ENCODE measurements around the gene LPCAT4.

DNA sequence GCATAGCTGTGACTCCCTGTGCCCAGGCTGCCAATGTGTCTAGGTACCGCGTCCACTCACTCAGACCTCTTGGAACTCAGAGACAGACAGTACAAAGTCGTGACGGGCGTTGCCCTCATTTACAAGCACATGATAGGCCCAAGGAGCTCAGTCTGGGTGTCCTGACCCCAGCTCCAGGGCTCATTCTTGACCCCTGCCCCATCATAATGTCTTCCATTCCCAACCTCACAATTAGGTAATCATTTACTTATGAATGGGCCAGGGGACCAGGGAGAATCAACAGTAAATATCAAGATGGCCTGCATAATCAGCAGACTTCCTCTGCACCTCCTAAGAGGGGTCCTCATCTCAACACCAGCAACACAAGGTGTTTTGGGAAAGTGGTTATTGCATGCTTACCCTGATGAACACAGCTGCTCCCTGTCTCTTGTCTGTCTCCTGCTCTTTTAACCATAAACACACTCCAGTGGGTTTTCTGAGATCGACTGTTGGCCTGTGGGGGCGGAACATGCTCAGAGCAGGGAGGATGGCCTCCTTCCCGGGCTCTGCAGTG is 56.2 kb downstream of the KLF13 start:
- PRO-cap = no peak

GRCh38 chr15:31393172-31393905 is 66.7 kb downstream of the KLF13 start:
- PRO-cap = no peak

DNA sequence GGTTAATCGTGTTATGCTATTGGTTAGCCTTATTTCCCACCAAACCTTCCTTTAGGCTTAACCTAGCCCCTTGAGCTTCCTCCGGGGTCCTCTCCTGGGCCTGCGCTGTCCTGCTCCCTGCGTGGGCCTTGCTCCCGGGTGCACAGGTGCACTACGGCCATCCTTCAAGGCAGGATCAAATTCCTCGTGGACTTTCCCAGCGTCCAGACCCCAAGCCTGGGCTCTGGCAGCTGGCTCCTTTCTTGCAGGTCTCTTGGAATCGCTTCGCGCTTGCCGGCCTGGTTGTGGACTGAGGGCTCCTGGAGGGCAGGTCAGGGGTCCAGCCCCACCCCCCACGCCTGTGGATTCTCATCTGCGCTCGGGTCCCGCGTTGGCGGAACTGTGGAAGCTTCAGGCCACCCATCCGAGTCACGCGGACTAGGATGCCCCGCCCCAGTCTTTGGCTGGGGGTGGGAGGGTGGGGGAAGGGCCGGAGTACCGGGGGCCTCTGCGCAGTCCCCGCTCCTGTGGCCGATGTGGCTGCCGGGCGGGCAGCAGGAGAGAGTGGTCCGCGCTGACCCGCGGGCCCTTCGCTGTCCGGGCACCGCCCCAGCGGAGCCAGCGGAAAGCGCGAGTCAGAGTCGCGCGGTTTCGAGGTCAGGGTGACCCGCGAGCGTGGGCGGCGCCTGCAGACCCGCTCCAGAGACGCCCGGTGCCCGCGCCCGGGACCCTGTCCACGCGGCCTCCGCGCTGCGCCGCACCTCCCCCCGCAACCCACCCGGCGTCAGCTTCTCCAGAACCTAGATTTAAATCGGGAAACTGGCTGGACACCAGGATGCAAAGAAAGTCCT is 114.1 kb downstream of the KLF13 start:
- PRO-cap = no peak

GRCh38 chr15:31458900-31459533 is 132.4 kb downstream of the KLF13 start:
- PRO-cap = no peak

DNA sequence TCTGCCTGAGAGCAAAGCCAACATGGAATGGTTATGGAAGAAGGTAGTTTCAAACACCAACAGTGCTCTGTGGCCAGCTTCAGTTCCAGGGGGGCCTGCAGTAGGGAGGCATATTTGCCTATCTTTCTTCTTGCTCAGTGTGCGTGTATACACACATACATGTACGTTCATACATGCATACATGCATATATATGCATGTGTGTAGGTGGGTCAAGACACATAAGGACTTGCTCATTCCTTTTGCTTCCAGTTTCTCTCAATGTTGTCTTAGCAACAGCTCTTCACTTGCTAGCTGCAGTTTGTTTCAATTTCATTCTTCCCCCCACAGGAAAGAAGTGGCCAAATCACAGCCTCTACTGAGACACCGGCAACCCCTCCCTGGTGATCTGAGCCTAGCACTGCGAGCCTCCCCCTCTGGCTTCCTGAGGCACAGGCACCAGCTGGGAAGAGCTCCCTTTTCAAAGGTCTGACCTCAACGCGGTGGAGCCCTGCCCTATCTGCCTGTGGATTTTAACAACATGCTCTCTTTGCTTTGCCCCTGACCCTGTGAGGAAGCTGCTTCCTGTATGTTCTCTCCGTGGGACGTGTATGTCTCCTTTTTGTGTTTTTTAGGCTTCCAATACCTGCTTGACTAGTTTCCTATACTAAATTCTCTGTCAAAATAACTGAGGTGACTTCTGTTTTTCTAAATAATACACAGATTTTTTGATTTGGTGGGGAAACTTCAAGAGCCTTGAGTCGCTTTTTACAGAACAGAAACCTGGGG is 146.3 kb downstream of the KLF13 start:
- PRO-cap = no peak

- PRO-cap = no peak
These were observed 154.0 kb downstream of the KLF13 start for GRCh38 chr15:31480690-31480995.

- PRO-cap = no peak
These were observed 162.0 kb downstream of the KLF13 start for GRCh38 chr15:31488365-31489397.

GRCh38 chr15:32030804-32031292 is 533 bp downstream of the CHRNA7 start:
- PRO-cap = no peak

DNA sequence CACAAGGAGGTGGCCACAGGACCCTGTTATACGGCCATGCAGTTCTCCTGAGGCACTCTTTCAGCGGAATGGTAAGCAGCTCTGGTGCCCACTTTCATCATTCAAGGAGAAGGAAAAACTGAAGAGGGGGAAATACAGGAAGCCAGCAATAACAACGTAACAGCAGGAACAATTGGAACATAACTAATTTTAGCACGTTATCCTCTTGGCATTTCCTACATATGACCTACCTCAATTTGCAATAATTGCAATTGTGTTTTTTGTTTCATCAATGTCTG is 219.8 kb downstream of the RYR3 start:
- PRO-cap = no peak

- PRO-cap = no peak
These were observed 274.1 kb downstream of the RYR3 start for GRCh38 chr15:33584843-33585300.

DNA sequence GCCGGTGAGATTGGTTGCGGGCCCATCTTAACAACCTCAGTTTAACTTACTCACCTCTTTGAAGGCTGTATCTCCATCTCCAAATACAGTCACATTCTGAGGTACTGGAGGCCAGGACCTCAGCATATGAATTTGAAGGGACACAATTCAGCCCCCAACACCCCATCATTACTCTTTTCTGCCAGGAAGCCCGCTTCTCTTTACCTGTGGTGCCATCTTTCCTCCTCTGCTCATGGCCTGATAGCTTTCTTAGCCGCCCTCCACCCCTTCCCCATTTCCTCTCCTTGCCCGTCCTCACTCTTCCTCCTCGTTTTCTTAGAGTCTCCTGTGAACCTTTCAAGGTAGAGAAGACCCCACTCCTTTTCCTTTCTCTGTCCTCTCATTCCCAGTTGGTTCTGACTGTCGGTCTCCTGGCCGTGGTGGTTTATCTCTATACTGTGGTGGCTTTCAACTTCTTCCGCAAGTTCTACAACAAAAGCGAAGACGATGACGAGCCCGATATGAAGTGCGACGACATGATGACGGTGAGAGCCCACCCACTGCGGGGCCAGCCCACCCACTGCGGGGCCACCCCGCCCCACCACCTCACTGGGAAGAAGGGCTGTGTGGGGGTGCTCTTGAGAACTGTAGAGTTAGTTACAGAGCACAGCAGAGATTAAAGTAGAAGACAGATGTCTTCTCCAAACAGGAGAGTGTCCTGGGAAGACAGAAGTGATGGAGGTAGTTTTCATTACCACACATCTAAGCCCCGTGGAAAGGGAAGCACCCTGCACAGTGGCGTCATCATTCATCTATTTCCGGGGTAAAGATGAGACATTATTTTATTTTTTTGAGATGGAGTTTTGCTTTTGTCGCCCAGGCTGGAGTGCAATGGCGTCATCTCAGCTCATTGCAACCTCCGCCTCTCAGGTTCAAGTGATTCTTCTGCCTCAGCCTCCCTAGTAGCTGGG is 110.6 kb upstream of the CHRM5 start:
- PRO-cap = no peak

DNA sequence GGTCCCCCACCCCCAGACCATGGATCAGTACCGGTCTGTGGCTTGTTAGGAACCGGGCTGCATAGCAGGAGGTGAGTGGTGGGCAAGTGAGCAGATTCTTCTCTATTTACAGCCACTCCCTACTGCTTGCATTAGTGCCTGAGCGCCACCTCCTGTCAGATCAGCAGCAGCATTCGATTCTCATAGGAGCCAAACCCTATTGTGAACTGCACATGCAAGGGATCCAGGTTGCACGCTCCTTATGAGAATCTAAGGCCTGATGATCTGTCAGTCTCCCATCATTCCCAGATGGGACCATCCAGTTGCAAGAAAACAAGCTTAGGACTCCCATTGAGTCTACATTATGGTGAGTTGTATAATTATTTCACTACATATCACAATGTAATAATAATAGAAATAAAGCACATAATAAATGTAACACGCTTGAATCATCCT is 25.8 kb downstream of the CHRM5 start:
- PRO-cap = no peak

- PRO-cap = no peak
These were observed 4.6 kb downstream of the LPCAT4 start for GRCh38 chr15:34362049-34363193.

GRCh38 chr15:34366852-34368048 is at the start of gene LPCAT4:
LPCAT4 (minus strand) TSS chr15:34367196.
- PRO-cap = bidirectional peak, plus-strand start at chr15:34367357, minus-strand start at chr15:34367196; bidirectional peak, plus-strand start at chr15:34367445, minus-strand start at chr15:34367424; bidirectional peak, plus-strand start at chr15:34367530, minus-strand start at chr15:34367570; bidirectional peak, plus-strand start at chr15:34367719, minus-strand start at chr15:34367713

- PRO-cap = no peak
These were observed 3.0 kb downstream of the GOLGA8B start for GRCh38 chr15:34580416-34580798.

GRCh38 chr15:34652480-34653440 is 69.3 kb upstream of the GOLGA8B start:
- PRO-cap = no peak

- PRO-cap = no peak
These were observed 6.2 kb downstream of the ACTC1 start for GRCh38 chr15:34789192-34789577.

DNA sequence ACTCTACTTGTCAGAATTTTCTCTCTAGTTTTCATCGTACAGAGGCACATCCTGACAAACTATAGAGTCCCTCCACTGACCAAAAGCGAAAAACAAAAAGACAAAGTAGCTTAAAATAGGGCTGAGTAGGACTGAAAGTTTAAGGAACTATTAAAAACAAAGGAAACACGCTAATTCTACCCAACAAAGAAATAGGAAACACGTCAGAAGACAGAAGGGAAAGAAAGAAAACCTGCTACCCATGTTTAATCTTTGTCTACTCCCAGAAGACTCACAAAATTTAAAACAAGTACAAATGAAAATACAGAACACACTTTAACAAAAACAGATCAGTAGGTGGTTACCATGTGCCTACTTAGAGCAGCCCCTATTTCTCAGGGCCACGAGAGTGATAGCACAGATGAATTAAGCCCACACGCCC is 26.4 kb downstream of the NANOGP8 start:
- PRO-cap = no peak

DNA sequence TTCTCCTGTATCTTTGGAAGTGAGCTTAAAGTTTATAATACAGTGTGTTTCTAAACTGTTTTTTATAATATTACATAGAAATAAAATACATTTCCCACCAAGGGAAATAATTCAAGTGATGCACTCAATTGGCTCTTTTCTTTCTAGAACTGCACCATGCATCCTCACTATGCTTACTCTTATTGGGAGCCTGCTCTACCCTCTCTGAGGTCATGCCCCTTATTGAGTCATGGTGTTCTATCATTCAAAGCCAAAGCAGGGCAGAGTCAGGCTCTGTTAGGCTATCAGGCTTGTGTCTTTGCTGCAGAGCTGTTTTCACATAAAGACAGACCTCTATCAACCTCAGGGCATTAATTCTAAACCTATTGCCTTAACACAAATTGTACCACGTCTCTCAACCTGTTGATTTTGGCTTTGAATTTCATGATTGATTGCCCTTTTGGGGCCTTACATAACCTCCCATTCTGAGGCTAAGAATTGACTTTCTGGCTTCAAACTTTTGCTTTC is 221.2 kb upstream of the NANOGP8 start:
- PRO-cap = no peak

DNA sequence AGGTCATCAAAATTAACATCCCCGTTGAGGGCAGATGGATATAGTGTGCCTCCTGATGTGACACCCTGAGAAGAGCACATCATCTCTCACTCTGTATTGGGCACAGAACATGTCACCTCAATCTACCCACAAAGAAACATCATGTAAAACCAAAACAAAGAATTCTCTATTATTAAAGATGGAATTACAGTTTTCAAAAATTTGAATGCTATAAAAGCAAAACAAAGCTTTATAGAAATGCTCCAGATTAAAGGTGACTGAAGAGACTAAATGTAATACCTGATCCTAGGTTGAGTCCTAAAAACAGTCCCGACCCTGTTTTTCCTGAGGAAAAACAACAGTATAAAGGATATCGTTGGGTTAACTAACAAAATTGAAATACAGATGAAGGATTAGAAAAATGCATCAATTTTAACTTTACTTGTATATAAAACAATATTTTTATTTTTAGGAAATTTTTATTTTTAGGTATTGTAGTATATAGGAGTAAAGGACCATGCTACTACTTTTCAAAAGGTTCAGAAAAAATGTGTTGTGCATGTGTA is 222.2 kb upstream of the NANOGP8 start:
- PRO-cap = no peak